Gallbladder (tissue), 1 donor: ENCODE measurements around a stretch of chr17.

DNA sequence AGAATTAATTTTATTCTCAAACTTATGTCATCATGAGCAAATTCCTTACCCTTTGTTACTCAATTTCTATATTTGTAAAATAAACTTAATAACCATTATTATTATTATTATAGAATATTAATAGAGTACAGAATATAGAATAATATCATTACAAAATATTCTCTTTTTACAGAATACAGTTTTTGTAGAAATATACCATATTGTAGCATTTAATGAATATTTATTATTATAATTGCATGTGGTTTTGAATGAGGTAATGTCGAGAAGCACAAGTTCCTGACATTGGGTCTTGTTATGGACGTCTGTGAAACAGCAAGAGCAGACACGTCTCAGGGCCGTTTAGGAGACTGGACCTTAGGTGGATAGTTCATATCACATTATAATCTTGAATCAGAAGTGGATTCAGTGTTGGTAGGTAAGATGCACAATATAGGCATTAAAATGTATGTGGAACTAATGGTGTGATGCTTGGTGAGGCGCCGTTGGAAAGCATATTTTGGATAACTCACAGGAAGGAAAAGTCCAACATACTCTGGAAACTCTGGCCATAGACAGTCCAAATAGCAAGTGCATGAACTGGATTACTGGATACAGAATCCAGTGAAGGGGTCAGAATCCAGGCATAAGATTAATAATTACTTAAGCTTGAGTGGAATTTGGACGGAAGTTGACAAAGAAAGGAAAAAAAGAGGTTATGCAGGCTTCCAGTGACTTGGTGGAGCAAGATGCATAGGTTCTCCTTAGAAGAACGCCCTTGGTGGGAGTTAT is 17.3 kb downstream of the ABCA8 start:
- PRO-cap = no peak

- PRO-cap = no peak
These were observed 42.5 kb downstream of the ABCA9 start for GRCh38 chr17:69018234-69018619.

DNA sequence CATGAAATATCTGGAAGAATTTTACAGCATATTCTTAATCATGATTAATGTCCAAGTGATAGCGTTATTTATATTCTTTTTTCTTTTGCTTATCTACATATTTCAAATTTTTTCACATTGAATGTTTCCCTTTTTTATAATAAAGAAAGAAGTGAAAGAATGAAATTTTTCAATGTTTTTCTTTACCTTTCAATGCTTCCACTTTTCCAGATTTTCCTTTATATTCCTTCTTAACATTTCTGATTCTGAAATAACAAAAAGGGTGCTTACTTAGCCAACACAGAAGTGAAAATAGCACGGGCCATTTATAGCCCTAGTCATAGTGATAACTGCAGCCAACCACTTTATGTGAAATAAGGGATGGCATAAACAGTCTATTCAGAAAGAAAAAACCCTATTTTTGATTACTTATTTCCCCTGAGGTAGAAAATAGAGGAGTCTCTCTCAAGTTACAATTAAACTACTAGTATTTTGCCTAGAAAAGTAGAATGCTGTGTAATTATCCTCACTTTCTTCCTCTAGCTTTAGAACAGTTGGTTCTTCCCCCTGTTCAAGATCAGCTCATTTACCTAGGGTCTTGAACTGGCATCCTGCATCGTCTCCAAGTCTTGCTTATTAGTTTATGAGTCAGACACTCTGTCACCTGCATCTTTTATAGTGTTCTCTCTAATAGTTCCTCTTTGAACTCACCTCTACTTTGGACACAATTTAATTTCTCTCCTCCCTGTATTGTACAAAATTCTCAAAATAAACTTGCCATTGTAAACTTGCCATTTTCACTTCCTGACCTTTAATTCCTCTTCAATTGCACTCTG is 23.8 kb downstream of the ABCA6 start:
- PRO-cap = no peak

DNA sequence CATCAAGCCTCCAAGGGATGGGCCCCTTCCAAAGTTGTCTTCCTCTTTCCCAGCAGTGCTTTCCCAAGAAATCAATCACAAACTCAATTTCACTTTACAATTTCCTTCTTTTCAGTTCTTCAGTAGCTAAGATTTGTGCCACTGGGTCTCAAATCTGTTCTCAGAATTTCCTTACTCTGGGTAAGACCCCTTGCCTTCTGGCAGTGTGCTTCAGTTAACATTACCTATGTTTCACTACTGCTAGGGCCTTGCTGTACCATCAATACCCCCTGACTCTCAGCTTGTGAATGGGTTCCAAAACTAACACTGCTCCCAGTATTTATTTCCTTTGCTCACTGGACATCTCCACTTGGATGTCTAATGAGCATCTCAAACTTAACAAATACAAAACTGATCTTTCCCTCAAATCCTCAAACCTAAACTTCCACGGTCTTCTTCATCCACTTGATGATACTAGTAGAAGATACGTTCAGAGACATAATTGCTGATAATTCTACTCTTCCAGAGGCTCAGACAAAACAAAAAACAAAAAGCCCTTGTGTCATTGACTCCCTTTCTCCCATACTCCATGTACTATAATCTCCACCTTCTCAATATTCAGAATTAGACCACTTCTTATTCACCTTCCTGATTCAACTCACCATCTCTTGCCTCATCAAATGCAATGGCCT is 12.2 kb upstream of the ABCA10 start:
- PRO-cap = no peak

GRCh38 chr17:69485072-69485644 is 70.7 kb downstream of the MAP2K6 start:
- PRO-cap = no peak

DNA sequence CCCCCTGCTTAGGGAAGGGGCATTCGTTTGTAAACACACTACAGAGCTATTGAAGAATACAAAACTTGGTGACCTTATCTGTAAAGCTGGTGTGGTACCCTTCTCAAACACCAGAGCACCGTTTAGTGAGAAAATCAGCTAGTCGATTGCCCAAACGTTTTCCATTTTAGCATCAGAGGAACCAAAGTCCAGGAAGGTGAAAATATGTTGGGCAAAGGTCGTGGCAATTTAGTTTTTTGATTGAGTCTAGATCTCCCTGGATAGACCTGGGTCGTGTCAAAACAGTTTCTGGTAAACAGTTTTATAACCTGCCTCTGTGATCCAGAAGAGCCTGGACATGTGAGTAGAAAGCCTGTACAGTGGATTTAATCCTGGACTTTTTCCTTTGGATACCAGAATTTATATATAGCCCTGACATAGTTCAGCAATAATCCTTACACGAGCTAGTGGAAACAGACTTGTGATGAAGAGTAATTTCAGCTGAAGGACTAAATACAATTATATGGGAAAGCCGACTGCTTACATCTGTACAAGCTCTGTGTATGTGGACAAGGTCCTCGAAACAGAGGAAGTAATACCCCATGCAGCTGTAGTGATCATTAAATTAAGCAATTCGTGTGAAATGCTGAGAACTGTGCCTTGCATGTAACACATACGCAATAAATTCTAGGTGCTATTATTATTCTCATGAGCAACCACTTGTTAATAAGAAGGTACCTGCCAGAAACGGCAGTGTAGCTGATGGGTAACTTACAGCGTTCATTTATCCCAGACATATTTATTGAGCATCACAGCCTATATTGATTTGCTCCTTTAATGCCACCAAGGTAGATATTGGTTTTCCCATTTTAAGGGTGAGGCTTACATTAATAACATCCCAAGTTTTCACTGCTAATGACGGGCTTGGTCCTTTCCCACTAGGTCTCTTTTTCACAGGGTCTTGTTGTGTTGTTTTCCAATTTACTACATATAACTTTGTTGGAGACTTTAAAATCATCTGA is 72.6 kb downstream of the MAP2K6 start:
- PRO-cap = no peak

DNA sequence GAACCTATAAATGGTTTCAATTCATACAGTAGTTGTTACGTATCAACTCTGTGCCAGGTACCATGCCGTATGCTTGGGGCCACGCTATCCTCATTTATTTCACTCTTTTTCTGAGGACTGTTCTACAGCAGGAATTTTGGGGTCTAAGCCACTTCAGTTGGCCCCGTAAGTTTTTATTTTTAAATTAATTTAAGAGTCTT is 14.0 kb downstream of the KCNJ16 start:
- PRO-cap = no peak

GRCh38 chr17:70109288-70109966 is 34.4 kb downstream of the KCNJ16 start:
- PRO-cap = no peak

GRCh38 chr17:70175605-70176407 is 6.5 kb downstream of the KCNJ2 start:
- PRO-cap = no peak

GRCh38 chr17:72122338-72122935 is 1.6 kb downstream of the SOX9 start:
- PRO-cap = no peak

- PRO-cap = no peak
These were observed 221.9 kb downstream of the SOX9 start for GRCh38 chr17:72342385-72343436.

- PRO-cap = no peak
These were observed 299.1 kb downstream of the SOX9 start for GRCh38 chr17:72419979-72420346.

DNA sequence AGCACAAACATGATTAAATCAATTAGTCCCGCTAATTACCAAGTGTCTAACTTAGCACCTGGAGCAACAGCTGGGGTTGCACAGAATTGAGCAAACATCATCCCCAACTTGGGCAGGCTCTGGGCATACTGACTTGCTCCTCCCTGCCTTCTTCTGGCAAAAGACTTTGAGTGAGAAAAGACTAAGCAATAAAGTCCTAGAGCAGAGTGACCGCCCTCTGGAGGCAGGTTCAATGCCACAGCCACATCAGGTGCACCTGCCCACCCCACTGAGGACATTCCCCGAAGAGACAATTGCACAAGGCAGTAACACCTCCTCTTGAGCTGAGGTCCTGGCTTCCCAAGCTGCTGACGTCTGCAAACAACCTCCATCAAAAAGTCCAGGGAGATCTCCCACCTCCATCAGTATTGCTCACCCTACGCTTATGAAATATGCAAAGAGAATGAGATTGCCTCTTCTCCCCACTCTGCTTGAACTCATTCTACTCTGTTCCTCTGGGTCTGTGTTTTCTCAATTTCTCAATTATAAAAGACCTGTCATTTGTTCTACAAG is 358.4 kb downstream of the SOX9 start:
- PRO-cap = no peak

- PRO-cap = no peak
These were observed 358.9 kb downstream of the SOX9 start for GRCh38 chr17:72479679-72480212.

DNA sequence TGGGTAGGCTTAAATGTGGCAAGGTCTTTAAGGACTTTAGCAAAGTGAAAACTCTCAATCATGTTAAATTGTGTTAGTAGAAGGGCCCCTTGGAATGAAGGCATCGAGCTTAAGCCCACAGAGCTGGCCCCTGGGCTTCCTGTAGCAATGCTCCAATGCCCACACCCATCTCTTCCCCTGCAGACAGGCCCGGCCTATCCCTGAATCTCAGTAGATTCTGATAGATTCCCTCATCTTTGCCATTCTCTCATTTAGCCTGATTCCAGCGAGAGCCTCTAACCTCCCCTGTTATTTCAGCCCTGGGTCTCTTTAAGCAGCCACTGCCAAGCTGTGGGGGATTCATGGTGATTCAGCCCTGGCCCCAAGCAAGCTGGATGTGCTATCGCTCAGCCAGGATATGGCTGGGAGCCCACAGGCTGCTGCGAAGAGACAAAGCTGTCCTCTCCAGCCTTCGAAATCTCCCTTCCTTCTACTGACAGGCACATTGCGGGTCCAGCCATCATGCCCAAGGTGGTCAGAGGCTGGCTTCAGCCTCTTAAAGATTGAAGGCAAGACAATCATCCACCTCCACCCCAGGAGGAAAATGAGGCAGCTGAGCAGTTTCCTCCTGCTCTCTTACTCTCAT is 394.0 kb downstream of the SOX9 start:
- PRO-cap = no peak

- PRO-cap = bidirectional peak, plus-strand start at chr17:72519095, minus-strand start at chr17:72518847; bidirectional peak, plus-strand start at chr17:72519561, minus-strand start at chr17:72519419
These were observed 398.1 kb downstream of the SOX9 start for GRCh38 chr17:72518534-72519771.

DNA sequence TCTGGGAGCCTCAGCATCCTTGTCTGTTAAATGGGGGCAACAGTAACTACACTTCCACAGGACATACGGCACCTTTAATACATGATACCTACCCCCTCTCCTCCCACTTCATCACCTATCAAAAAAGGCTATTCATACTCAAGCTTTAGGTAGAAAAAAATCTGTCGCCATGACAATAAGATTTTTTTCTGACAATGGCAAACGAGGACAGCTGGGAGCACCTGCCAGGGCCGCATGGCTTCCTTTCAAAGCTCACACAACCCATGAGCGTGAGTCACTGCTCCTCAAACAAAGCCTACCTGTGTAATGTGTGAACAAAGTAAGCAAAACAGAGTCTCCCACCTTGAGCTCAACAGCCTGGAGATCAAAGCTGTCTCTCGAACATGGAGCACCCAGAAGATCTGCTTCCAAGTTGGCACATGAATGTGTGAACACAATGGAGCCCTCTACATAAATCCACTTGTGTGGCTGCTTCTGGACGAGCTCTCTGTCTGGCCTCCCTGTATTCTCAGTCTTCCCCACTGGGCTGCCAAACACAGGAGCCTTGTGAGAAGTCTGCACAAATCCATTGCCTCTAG is 459.7 kb downstream of the SOX9 start:
- PRO-cap = no peak

- PRO-cap = unidirectional peak, minus-strand start at chr17:72609627
These were observed 483.0 kb downstream of the SLC39A11 start for GRCh38 chr17:72609410-72609994.

DNA sequence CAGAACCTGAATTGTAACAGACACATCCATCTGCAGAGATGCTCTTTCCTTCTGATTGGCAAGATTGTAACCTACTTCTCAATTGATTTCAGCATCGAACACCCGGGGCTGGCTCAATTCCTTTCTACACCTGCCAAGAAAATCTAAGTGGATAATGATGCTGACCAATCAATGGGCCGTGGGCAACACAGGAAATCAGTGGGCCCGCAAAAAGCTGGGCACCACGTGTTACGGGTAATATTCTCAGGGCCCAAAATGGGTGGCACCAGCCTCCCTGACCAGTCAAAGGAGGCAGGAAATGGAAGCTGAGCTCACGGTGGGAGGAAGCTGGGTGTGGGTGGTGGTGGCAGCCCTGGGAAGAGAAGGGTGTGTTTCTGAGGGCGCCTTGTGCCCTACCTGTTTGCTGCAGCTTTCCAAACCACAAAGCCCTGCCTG is 458.0 kb downstream of the SLC39A11 start:
- PRO-cap = bidirectional peak, plus-strand start at position 294 of the sequence, minus-strand start at position 281 of the sequence

GRCh38 chr17:72640268-72641375 is 451.9 kb downstream of the SLC39A11 start:
- PRO-cap = bidirectional peak, plus-strand start at chr17:72640732, minus-strand start at chr17:72640471